ENCODE measurements around the gene ZBTB14.

GRCh38 chr18:3117476-3118091 lies 102.2 kb downstream of the MYOM1 start:
- PRO-cap: no peak

DNA sequence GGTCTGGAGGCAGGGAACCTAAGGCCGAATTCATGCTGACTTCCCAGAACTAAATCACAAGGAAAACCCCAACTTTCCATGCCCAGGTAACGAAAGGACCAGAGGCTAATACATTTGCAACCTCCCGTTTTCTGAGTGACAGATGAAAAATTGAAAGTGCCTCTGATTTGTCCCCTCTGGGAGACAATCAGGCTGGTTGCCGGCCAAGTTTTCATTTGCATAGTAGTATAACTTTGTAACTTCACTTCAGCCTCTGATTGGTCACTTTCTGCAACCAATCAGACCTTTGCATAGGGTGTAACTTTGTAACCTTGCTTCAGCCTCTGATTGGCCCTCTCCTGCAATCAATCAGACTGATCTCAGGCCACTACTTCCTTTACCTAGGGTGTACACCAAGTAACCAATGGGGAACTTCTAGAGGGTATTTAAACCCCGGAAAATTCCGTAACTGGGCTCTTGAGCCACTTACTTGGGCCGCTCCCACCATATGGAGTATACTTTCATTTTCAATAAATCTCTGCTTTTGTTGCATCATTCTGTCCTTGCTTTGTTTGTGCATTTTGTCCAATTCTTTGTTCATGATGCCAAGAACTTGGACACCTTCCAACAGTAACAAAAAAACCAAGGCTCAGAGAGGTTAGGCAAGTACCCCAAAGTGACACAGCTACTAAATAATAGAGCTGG lies 10.7 kb upstream of the MYOM1 start:
- PRO-cap: no peak

DNA sequence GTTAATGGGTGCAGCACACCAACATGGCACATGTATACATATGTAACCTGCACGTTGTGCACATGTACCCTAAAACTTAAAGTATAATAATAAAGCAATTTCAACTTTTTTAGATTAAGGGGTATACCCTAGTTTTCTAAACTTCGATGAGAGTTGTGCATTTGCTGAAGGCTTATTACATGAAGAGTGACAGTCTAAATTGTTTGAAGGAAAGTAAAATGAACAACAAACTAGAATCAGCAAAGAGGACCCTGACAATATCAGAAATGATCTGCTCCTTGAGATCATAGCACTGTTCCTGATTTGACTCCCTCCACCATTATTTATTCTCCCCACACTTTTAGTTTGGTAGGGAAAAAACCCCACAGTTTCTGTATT lies 2.5 kb downstream of the MYL12A start:
- PRO-cap: no peak

DNA sequence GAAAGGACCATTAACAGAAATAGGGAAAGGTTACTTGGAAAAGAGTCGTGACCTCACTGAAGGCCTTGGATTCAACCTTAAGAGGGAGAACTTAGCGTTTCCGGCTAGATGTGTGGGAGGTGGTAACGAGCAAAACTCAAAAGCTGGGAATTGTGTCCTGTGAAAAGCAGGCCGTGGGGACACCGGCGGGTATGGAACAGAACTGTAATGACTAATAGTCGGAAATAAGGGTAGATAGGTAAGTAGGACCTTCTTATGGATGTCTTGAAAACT lies 904 bp downstream of the MYL12B start:
- PRO-cap: no peak

- PRO-cap: no peak
Observed at GRCh38 chr18:3263800-3264136, 1.8 kb downstream of the MYL12B start.

DNA sequence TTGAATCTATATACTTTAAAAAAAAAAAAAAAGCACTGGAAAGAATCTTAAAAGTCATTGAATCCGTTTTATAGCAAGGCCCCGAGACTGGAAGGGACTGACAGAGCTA lies 2.8 kb upstream of the TGIF1 start:
- PRO-cap: no peak

DNA sequence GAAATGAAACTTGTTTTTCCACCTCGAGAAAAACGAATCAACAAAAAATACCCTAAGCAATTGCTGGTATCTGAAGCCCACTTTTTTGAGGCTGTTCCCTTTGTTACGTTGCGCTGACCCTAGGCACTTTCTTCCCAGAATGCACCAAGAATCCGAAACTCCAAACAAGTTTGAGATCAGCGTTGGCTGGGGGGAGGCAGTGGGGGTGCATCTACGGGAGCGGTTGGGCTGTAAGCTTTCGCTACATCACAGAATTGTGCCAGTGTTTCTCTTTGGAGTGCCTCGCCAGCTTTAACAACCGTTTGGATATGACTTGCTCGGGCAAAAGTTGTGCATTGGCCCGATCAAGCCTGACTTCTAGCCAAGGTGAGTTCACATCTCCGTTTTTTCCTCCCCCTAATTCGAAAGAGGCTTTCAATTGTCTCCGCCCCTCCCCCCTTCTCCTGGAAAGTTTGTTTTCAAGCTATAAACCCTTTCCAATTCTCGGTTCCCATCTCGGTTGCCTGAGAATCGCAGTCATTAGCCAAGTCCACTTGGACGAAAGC lies 2.5 kb upstream of the TGIF1 start:
- PRO-cap: no peak

DNA sequence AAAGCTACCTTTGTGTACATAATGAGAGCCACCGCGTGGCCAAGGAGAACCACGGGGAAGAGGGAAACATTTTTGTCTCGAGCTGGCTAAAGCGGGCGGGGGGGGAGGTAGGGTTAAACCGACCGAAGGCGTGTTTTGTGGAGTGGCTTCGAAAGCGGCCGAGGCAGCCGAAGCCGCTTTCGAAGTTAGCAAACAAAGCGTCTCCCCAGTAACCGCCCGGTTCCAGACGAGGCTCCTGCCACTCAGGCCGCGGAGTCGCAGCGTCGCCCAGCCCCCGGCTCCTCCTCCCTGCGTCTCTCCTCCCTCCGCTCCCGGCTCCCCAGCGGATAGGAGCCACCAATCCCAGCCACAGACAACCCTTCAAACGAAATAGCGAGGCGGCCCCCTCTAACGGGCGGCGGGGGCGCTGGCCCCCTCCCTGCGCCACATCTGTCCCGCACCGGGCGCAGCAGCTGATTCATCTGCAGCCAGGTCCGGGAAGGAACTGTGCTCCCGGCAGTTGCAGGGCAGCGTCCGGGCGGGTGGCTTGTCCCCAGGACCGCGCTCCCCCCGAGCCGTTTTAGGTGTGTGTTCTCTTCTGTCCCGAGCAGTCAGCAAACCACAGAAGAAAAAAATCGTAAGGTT lies 1.9 kb upstream of the TGIF1 start:
- PRO-cap: bidirectional peak, plus-strand start at position 498 of the sequence, minus-strand start at position 246 of the sequence

DNA sequence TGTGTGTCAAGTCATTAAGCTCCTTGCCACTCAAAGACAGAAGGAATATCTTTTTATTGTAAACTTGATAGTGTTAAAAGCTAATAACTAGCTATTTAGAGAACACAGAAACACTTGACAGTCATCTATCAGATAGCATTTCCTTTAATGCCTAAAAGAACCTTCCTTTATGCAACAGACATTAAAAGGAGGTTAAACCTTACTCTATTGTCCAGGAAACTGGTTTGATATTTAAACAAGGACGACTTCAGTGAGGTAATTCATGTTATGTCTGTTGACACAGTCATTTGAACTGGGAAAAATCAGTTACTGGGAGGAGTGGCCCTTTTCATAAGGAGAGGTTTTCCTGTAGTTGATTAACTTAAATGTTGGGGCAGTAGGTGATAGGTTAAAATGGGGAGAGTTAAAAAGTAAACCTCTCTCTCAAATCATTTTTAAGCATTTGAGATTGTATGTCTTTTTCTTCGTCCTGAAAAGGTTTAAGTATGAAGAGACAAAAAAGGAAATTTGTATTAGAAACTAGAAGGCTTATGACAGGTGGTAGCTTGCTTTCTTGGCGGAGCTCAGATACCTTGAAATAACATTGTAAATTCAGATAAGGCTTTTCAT lies 6.8 kb downstream of the TGIF1 start:
- PRO-cap: no peak

DNA sequence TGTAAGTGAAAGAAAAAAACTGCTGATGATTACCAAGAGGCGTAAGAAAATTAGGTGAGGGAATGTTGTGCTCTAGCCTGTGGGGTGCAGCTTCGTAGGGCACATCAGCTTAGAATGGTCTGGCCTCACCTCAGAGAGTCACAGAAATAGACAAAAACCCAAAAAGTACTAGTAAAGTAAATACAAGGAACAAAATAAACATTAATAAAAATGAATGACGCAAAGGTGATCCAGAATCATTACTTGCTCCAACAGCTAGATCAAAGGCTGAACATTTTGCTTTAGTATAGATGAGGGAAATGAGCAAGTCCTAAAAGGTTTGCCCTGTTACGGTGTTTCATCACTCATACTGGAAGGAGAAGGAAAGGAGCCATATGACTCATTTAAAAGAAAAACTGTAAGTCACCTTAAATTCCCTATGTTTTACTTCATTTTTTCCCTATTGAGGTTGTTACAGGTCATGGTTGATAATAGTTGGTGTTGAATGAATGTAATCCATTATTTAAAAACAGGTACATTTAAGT lies 9.4 kb downstream of the TGIF1 start:
- PRO-cap: no peak

DNA sequence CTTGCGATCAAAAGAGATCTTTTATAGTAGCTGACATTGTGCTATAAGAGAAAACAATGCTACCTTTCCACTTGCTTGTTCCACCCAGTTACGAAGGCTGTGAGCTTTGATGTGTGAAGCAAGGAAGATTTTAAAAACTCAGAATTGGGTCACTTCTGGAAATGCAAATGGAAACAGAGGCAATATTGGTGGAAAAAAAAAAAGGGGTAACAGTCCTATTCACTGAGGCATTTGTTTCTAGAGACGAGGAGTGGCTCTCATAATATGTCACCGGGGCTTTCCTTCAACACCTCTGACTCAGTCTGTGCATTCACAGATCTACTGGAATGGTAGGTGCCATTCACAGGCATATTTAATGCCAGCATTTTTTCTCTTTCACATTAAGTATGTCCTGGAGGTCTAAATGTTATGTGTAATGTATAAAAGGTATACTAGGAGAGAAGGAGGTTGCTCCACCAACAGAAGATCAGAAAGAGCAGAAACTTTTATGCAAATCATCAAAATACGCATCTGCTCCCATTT lies 91.8 kb downstream of the TGIF1 start:
- PRO-cap: no peak

- PRO-cap: no peak
Observed at GRCh38 chr18:3605456-3606700, 155.9 kb downstream of the TGIF1 start.

GRCh38 chr18:3872441-3873729 lies 422.9 kb downstream of the TGIF1 start:
- PRO-cap: no peak

GRCh38 chr18:5295588-5296574 lies at the start of gene ZBTB14:
Gene ZBTB14 (minus strand): TSS chr18:5295726.
- PRO-cap: bidirectional peak, plus-strand start at chr18:5296449, minus-strand start at chr18:5296134; unidirectional peak, plus-strand start at chr18:5296482

- PRO-cap: no peak
Observed at GRCh38 chr18:5518678-5519404, 25.0 kb downstream of the EPB41L3 start.

DNA sequence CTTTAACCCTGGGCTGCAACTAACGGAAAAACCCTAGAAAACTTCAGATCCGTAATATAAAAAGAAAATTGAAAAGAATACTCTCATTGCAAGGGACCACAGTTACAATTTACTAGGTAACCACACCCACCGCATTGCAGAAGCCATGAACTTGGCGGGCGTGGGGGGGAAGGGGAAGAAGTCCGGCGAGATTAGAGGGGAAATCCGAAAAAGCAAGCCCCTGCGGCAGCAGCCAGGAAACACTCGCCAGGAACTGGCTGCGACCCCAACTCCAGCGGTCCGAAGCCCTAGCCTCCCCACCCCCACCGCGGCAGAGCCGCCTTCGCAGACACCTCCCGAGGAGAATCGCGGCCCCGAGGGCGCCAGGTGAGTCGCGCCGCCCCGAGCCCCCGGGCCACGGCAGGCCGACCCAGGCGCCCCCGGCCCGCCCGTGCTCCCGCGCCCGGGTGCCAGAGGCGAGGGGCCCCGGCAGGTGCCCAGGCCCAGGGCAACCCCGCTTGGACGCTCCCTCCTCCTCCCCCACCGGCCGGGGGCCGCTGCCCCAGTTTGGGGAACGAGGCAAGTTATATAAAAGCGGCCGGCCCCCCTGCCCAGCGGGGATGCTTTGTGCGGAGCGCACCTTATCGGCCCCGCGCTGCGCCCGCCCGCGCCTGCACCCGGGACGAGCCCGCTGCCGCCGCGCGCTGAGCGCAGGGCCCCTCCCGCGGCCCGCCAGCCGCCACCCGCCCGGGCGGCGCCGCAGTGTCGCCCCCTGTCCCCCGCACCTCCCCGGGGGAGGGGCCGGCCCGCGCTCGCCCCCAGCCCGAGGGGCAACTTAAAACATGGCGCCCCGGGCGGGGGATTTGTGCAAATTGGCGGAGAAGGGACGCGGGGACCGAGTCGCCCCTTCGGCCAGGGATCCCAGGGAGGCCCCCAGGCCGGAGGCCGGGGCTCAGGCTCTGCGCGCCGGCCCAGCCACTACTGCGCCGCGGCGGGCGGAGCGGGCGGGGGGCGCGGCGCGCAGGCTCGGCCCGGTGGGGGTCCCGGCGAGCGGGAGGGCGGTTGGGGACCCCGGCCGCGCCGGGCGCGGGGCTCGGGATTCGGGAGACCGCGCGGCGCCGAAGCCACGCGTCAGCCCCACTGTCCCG lies 740 bp downstream of the EPB41L3 start:
- PRO-cap: no peak

DNA sequence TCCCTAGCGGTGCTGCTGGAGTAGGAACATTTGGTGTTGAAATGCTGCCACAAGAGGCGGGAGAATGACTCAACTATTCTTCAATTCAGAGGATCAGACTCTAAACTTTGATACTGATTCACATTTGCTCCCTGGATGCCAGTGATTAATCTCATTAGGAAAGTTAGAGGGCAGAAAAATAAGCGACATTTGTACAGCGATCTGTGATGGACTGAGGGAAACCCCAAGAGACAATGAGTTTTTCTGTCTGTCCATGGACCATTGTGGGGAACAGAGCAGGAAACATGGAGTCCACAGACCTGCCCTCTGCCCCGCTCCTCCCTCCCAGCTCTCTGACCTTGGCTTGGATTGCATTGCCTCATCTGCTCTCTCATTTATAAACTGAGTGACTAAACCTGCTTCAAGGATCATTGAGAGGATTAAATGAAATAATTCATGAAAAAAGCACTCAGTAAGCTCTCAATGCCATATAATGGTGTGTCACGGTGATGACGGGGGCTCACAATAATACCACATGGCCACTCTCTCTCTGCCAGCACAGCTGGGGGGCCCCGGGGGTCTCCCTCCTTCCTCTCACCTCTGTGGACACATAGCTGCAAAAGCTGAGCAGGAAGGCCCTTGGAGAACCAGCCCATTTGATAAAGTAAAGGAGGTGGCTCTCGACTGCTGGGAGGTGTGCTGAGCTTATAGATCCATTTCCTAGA lies 12.8 kb upstream of the EPB41L3 start:
- PRO-cap: no peak

GRCh38 chr18:5581946-5582412 lies 38.2 kb upstream of the EPB41L3 start:
- PRO-cap: no peak

GRCh38 chr18:5625909-5626520 lies 82.2 kb upstream of the EPB41L3 start:
- PRO-cap: no peak

DNA sequence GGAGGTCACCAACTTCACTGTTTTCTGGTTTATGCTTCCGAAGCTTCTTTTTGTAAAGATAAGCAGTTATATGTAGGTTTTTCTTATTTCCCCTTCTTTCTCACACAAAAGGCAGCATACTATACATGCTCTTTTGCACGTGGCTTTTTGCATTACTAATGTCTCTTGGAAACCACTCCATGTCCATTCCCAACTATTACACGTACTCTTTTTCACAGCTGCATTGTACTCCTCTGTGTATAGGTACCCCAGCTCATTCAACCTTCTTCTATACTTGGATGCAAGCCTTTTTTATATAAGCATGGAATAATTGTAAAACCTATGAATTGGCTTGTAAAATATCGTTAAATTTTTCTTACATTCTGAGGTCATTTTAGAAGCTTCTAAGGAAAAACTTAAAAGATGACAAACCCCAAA lies 166.1 kb downstream of the L3MBTL4 start:
- PRO-cap: no peak